Heart right ventricle (tissue), 2 donors: Measurements from ENCODE around the genes MTERF1, ERVW-1 and RBM48.

GRCh38 chr7:90118272-90118535 lies 36.1 kb upstream of the STEAP1 start:
- PRO-cap, 2 experiments, result peak in 1 of 2 experiments; most common plus-strand start chr7:90118435 (in 1)

GRCh38 chr7:90173291-90173610 lies 19.0 kb downstream of the STEAP1 start:
- PRO-cap, 2 experiments, result no peak in any of the 2 experiments

DNA sequence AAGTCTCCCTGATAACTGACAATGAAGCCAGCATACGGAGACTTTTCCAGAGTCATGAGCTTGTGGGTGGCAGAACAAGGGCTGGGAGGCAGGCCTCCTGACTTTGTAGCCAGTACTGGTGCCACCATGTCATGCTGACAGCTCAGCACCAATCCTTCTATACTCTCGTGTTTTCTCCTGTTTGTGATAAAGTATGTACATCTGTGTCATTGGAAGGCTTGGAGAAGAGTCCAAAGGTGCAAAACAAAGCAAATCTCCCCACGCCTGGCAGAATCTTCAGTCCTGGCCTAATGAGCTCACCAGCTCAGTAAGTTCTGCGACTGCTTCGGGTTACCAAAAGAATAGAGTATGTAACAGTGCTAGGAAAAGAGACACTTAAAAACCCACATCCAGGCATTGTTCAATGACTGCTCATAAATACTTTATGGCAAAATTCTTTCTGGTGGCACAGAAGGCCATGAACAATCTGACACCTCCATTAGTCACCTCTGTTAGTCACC lies 24.4 kb downstream of the STEAP1 start:
- PRO-cap, 2 experiments, result no peak in any of the 2 experiments

DNA sequence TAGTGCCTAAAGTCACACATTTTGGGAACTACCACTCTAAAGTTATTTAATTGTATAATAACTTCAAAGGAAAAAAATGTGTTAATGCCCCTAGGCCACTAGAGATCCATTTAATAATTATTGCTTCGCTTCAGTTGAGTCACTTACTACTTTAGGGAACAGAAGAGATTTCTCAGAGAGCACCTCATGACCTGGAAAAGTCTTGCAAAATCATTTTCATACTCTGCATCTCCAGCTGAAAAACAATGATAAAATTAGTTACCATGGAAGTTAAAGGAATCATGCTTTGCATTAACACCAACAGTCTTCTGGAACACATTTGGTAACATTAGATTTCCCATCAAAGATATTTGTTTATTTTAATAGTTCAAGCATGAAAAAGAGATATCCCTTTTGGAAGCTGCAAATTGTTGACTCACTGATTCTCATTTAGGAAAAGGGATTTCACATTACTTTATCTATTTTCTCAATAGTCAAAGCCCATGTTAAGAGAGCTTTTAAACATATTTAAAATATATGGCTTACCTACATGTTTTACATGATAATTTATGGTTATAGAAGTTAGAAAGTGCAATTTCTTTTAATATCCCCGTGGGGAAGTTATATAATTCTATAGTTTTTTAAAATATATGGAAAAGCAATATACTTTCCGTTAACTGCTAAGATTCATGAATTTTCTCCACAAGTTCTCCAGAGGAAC lies 1.7 kb upstream of the STEAP2 start:
- PRO-cap, 2 experiments, result no peak in any of the 2 experiments

GRCh38 chr7:90217421-90217857 lies 5.9 kb downstream of the STEAP2 start:
- PRO-cap, 2 experiments, result no peak in any of the 2 experiments

DNA sequence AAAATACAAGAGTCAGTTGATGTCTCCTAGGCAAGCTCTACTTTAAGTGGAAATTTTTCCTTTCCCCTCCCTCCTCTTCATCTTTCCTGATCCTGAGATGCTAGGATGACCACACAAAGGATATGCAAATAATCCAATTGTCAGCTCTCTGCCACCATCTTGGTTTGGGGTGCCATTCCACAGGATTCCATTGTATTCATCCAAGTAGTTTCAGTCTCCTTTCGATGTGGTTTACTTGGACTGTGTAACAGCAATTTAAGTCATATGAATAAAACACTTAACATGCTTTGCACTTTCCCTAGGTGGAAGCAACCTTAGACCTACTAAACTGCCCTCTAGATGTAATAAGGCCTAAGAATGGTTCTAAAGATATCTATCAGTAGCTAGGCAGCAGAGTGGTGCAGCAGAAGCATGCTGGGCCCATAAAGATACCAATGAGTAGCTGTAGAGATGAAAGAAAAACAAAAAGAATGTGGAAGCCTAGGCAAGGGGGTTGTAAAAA lies 2.5 kb upstream of the CFAP69 start:
- PRO-cap, 2 experiments, result no peak in any of the 2 experiments

- PRO-cap, 2 experiments, result no peak in any of the 2 experiments
These were observed 912 bp upstream of the GTPBP10 start for GRCh38 chr7:90345219-90346389.

GRCh38 chr7:90594688-90595423 lies 1.3 kb upstream of the CDK14 start:
- PRO-cap, 2 experiments, result peak in 2 of 2 experiments; most common plus-strand start chr7:90595259 (in 2)

GRCh38 chr7:90718938-90719762 lies 123.0 kb downstream of the CDK14 start:
- PRO-cap, 2 experiments, result no peak in any of the 2 experiments

DNA sequence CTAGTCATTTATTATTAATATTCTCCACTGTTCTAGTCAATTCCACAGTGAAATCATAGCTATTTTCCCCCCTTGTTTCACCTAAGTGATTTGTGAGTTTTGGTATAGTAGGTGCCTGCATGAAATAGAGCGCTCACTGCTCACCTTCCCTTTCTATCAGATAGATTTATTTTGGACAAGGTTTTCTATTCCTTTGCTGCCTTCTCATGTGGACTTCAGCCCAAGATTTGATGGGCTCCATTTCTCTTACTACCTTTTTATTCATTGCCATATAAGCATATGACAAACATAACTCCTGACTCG lies 171.2 kb downstream of the CDK14 start:
- PRO-cap, 2 experiments, result no peak in any of the 2 experiments

GRCh38 chr7:91565770-91566242 lies 301.6 kb downstream of the FZD1 start:
- PRO-cap, 2 experiments, result no peak in any of the 2 experiments

DNA sequence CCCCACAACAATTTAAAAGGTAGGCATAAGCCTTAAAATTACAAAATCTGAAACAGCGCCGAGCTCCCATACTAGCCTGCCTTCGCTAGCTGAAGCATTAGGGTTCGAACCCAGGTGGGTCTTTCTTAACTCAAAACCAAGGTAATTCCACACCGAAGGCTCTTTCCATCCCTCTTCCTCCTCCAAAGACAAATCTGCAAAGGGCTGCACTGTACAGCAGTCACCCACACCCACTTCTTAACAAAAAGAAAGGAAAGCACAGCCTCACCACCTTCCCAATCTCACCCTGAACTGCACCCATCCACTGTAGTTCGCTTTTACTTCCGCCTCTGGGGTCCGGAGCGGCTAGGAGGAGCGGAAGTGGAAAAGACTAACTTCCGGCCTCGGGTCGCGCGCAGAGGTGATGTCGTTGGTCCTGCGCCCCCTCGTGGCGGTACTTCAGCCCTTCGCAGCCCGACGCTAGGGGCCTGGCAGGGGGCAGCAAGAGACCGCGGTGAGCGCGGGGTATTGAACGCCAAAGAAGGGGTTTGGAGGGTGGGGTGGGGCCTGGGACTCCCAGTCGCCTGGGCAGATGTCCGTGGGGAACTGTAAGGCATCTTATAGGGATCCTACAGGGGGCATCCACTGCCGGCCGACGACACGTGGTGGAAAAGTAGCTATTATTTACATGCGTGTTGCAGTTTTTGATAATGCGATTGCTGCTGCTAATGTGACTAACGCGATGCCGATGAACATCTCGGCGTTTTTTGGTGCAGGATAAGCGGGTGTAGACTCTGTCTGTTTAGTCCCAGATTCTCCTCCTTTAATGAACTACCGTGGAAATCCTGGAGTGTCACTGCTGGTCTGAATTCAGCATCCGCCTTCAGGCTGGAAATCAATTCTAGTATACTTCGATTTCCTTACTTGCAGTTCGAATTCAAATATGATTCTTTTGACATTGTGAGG lies at the start of gene MTERF1:
MTERF1 (minus strand) TSS at position 331 of the 945 bp plus-strand sequence.
- PRO-cap, 2 experiments, result peak in 2 of 2 experiments; most common plus-strand start position 412 of the sequence (in 1); most common minus-strand start position 319 of the sequence (in 1)

DNA sequence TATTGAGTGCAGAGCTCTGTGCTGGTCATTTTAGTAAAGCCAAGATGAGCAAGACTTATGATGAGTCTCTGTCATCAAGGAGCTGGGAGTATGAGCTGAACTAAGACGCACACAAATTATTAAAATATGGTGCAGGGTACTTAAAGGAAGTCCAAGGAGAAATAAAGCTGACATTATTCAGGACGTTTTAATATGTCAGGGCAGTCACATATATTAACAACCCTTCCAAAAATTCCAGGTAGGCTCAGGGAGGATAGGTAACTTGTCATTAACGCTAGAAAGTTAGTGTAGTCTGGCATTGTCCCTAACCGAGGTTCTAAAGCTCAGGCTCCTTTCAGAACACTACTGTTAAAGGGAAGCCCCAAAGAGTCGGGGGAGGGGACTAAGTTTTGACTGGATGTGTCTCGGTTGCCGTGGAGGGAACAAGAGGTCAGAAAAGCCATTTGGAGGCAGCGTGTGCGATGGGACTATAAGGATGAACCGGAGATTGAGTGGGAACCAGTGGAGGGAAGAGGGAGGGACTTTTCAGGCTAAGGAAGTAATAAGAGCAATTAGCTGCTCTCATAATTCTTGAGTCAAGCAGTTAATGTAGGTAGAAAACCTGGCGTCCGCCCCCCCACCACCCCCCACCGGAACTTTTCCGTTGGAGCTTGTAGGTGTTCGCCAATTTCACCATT lies 656 bp upstream of the AKAP9 start:
- PRO-cap, 2 experiments, result peak in 2 of 2 experiments; most common plus-strand start position 573 of the sequence (in 2); most common minus-strand start position 324 of the sequence (in 1)

- PRO-cap, 2 experiments, result no peak in any of the 2 experiments
These were observed 92.1 kb downstream of the CYP51A1 start for GRCh38 chr7:92041961-92042710.

- PRO-cap, 2 experiments, result no peak in any of the 2 experiments
These were observed 64.5 kb downstream of the CYP51A1 start for GRCh38 chr7:92069735-92070221.

- PRO-cap, 2 experiments, result no peak in any of the 2 experiments
These were observed 990 bp downstream of the KRIT1 start for GRCh38 chr7:92244674-92245174.

DNA sequence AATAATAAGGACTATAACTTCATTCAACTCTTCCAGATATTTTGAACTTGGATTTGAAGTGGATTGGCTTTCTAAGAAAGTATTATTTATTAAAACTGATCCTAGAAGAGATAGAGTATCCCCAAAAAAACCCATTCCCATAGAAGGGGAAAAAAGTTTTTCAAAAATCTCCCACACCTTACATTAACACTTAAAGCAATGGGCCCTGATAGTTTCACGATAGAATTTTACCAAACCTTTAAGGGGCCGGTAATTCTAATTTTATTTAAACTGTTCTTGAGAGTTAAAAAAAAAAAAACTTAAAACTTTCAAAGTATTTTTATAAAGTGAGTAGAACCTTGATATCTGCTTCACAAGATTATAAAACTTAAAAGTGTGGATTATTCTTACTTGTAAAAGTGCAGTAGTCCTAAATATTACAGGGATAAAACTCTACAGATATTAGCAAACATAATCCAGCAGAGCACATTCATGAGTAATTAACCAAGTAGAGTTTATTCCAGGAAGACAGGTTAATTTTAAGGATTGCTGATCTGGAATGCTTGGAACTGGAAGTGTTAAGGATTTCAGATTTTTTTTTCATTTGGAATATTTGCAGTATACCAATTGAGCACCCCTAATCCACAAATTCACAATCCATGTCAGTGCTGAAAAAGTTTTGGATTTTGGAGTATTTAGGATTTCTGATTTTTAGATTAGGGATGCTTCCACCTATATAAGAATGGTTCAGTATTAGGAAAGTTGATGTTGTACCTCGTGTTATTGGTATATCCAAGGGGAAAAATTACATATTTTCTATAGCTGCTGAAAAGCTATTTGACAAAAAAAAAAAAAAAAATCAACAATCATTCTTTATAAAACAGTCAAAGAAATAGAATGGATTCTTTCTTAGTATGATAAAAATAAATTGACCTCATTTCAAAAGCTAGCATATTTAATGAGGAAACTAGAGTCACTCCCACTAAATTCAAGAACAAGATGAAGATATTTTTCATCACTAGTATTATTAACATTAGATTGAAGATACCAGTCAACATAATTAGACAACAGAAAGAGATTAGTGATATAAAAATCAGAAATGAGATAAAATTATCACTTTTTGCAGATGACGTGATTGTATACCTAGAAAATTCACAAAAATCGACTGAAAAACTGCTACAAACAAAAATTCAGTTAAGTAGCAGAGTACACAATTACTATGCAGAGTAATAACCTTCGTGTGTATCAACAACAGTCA lies 69.2 kb upstream of the GATAD1 start:
- PRO-cap, 2 experiments, result no peak in any of the 2 experiments

DNA sequence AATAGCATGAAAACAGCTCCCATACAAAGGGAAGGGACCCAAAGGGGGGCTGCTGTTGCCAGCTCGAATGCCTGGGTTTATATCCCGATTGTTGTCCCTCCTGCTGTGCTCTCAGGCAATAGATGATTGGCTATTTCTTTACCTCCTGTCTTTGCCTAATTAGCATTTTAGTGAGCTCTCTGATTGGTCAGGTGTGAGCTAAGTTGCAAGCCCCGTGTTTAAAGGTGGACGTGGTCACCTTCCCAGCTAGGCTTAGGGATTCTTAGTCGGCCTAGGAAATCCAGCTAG lies at the start of gene ERVW-1:
ERVW-1 (minus strand) TSS at position 54 of the 288 bp plus-strand sequence.
- PRO-cap, 2 experiments, result no peak in any of the 2 experiments

DNA sequence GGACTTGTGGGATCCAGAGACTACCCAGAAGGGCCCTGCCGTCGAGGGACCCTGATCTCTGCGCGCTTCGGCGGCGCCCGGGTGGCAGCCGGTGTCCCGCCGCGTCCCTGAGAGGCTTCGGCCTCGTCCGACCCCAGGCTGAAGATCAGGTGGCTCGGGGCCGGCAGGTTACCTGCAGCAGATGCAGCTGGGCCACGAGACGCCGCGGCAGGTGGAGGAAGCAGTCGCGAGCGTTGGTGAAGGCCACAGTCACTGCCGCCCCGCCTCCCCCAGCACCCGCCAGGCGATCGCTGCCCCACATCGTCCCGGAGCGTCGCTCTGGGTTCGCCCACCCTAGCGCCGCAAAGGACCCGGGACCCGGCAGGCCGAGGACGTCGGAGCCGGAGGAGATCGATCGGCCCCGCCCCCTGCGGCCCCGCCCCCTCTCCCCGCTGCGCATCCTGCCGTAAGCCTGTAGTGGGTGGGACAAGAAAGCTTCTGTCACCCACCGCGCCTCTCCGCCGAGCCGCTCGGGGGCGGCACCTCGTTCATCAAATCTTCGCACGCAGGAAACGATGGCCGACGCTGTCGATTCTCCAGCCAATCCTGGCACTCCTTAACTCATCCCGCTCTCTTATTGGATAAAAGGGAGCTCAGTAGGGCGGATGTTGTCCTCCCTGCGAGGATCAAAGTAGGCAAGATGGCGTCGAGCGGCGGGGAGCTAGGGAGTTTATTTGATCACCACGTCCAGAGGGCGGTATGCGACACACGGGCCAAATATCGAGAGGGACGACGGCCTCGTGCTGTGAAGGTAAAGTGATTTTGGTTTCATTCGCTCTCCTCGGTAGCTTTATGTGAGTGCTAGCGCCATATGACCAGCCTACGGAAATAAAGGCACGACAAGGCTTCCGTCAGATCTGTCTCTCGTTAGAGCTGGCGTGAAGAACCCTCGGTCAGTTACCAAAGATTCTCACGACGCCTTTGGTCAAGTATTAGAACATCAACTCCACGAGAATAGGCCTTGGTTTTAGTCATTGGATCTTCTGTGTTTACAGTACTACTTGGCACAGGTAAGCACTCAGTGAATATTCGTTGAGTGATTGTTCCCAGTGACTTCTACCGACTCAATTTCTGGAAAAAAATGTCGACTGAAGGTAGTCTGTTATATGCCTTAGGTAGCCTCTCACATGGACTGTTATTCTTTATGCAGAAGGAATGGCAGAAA lies at the start of gene RBM48:
RBM48 (plus strand) TSS at position 661 of the 1,204 bp plus-strand sequence.
- PRO-cap, 2 experiments, result peak in 2 of 2 experiments; most common plus-strand start position 668 of the sequence (in 1); most common minus-strand start position 320 of the sequence (in 1)

DNA sequence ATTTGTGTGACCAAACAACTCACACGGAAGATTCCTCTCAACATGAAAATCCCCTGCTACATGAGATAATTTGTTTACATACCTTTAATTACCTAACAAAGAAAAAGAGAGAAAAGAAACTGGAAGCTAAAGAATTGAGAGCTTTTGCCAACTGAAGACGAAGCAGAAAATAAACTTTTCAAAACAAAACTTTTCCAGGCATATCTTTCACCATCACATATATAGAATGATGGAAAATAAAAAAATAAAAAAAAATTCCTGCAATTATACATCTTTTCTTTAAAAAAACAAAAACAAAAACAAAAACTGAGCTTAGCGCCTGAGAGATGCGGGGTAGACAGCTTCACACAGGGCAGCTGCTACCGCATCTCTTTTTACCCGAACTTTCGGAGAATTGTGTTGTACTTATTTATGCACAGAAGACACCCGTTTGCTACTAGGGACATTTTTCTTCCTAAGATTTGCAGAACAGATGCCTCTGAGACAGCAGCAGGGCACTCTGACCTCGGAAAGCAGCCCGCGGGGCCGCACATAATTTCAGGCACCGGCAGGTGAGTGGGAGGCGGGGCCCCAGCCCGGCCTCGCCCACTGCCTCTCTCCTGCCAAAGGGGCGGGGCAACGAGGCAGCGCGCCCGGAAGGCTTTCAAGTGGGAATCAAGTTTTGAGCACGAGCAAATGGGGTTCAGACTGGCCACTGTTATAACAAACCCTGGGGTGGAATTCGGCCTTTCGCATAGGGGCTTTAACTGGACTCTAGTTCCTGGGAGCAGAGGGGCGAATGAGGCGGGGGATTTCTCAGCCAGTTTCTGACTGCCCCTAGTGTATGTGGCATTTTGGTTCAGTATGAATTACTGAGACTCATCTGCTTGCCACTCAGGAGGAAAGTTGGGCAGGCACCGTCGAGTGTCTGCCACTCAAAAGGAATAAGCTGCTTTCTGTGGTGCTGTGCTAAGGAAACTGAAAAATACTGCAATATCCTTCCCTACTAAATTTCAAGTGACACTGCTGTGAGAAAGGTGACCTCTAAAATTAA lies 18.4 kb upstream of the FAM133B start:
- PRO-cap, 2 experiments, result no peak in any of the 2 experiments